ENCODE data around the genes KCNN3, SHC1, FLAD1 and KRTCAP2.

DNA sequence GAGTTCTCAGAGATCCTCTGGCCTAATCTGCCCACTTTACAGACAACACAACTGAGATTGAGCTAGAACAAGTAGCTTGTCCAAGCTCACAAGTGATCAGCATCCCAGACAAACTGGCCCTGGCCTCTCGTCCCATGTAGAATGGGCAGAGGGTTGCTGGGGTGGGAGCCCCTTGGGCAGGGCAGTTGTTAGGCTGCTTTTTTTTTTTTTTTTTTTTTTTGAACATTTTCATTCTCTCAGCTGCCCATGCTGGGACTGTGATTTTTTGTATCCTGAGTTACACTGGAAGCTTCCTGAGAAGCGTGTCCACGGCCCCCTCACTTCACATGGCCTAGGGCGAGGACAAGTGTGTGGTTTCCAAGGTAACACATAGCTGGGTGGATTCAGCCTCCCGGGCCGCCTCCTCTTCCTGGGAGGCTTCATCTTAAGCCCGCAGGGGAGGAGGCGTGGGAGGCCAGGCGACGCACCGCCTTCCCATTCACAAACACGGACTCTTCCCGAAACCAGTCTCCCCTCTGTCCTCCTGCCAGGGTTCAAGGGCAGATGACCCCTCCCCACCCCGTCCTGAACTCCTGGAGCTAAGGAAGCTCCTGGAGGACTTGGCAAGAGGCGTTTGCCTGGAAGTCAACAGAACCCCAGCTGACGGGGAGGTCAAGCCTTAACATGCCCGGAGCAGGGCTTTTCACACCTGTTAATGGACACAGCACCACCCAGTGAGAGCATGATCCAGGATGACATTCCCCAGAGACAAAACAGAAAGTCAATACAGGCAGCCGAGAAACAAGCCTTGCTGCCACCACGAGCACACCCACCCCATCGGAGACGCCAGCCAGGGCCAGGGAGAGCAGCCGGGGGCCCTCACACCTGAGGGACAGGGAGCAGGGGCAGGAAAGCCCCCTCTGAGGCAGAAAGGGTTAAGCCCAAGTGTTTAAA is 56.8 kb downstream of the KCNN3 start:
- PRO-cap = no peak
- RAMPAGE, long total RNA, 2 experiments = no peak in any of the 2 experiments

GRCh38 chr1:154865187-154865921 is 4.7 kb downstream of the KCNN3 start:
- PRO-cap = no peak
- RAMPAGE, long total RNA, 2 experiments = no peak in any of the 2 experiments

GRCh38 chr1:154867983-154868316 is 2.1 kb downstream of the KCNN3 start:
- PRO-cap = no peak
- RAMPAGE, long total RNA, 2 experiments = no peak in any of the 2 experiments

GRCh38 chr1:154869765-154870690 is at the start of gene KCNN3:
TSS of gene KCNN3 (minus strand) at chr1:154870281.
- PRO-cap = bidirectional peak, plus-strand start at chr1:154870447, minus-strand start at chr1:154870281
- RAMPAGE, long total RNA, 2 experiments = no peak in any of the 2 experiments

GRCh38 chr1:154951238-154951695 is 4.6 kb downstream of the PBXIP1 start:
- PRO-cap = no peak
- RAMPAGE, long total RNA, 2 experiments = no peak in any of the 2 experiments

- PRO-cap = bidirectional peak, plus-strand start at chr1:154970885, minus-strand start at chr1:154970747
- RAMPAGE, long total RNA, 2 experiments = start-site peak on the minus strand in 2 of 2 experiments, at chr1:154970711-154970762 at its widest, 32 to 71 reads per replicate
These were observed at the start of gene SHC1 for GRCh38 chr1:154970620-154971339. TSS of gene SHC1 (minus strand) at chr1:154970747.

GRCh38 chr1:154982950-154983709 is at the start of gene FLAD1:
TSS of gene FLAD1 (plus strand) at chr1:154983344.
- PRO-cap = bidirectional peak, plus-strand start at chr1:154983344, minus-strand start at chr1:154983130
- RAMPAGE, long total RNA, 2 experiments = start-site peak on the plus strand in 2 of 2 experiments, at chr1:154983353-154983384 at its widest, 61 to 88 reads per replicate

DNA sequence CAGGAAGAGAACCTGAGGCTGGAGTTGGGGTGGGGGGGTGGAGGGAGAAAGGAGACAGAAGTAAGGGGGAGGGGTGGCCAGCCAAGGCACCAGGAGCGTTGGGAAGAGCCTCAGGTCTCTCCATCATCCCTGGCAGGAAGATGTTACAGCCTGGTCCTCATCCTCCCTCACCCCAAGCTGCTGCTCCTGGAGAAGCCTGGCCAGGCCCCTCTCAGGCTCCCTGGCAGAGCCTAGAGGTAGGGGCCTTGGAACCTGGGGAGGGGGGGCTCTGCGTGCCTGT is 8.1 kb downstream of the ZBTB7B start:
- PRO-cap = no peak
- RAMPAGE, long total RNA, 2 experiments = no peak in any of the 2 experiments

DNA sequence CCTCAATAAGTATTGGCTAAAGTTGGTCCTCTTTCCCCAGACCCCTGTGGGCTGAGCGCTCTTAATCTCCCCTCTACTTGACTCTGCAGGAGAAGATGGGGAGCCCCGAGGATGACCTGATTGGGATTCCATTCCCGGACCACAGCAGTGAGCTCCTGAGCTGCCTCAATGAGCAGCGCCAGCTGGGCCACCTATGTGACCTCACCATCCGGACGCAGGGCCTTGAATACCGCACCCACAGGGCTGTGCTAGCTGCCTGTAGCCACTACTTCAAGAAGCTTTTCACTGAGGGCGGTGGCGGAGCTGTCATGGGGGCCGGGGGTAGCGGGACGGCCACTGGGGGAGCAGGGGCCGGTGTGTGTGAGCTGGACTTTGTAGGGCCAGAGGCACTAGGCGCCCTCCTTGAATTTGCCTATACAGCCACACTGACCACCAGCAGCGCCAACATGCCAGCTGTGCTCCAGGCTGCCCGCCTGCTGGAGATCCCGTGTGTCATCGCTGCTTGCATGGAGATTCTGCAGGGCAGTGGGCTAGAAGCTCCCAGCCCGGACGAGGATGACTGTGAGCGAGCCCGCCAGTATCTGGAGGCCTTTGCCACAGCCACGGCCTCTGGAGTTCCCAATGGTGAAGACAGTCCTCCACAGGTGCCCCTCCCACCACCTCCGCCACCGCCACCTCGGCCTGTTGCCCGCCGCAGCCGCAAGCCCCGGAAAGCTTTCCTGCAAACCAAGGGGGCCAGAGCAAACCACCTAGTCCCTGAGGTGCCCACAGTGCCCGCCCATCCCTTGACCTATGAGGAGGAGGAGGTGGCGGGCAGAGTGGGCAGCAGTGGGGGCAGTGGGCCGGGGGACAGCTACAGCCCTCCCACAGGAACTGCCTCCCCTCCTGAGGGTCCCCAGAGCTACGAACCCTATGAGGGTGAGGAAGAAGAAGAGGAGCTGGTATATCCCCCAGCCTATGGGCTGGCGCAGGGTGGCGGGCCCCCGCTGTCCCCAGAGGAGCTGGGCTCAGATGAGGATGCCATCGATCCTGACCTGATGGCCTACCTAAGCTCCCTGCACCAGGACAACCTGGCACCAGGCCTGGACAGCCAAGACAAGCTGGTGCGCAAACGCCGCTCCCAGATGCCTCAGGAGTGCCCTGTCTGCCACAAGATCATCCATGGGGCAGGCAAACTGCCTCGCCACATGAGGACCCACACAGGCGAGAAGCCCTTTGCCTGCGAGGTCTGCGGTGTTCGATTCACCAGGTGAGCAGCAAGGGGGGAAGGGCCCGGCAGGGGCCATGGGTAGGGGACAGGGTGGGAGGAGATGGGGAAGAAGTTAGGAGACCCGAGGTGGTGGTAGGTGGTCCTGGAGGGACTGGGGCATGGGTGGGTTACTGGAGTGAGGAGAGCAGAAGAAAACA is 12.5 kb downstream of the ZBTB7B start:
- PRO-cap = no peak
- RAMPAGE, long total RNA, 2 experiments = no peak in any of the 2 experiments

DNA sequence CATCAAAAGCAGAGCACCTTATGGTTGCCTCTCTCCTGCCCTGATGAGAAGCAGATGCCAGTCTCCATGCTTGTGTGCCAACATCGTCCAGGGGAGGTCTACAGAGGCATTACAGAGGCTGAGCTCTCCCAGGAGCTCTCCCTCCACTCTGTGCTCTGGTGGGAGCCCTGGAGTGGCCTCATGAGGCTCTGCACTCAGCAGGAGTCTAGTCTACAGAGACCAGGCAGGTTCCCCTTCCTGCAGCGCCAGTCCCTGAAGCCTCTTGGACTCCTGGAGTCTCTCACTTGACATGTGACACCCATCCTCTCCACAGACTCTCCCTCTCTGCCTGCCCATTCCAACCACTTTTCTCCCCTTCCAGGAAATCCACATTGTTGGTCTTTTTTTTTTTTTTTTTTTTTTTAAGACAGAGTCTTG is 3.4 kb downstream of the DCST1 start:
- PRO-cap = no peak
- RAMPAGE, long total RNA, 2 experiments = no peak in any of the 2 experiments

GRCh38 chr1:155130936-155131743 is 3.5 kb downstream of the EFNA1 start:
- PRO-cap = no peak
- RAMPAGE, long total RNA, 2 experiments = no peak in any of the 2 experiments

DNA sequence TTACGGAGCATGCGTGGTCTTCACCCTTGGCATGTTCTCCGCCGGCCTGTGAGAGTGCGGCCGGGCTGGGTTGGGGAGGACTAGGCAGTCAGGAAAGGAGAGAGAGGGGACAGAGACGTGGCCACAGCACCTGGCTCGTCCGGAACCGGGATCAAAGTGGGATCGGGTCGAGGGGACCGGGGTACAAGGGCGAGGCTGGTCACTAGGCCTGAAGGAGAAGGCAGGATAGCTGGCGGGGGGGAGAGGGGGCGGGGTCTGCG is 222 bp downstream of the SLC50A1 start:
- PRO-cap = no peak
- RAMPAGE, long total RNA, 2 experiments = no peak in any of the 2 experiments

GRCh38 chr1:155172320-155173573 is at the start of gene KRTCAP2:
TSS of gene KRTCAP2 (minus strand) at chr1:155173304.
- PRO-cap = bidirectional peak, plus-strand start at chr1:155173399, minus-strand start at chr1:155173257
- RAMPAGE, long total RNA, 2 experiments = start-site peak on the minus strand in 2 of 2 experiments, at chr1:155173235-155173304 at its widest, 927 to 956 reads per replicate

- PRO-cap = no peak
- RAMPAGE, long total RNA, 2 experiments = no peak in any of the 2 experiments
These were observed 8.5 kb downstream of the TRIM46 start for GRCh38 chr1:155182176-155182576.

- PRO-cap = no peak
- RAMPAGE, long total RNA, 2 experiments = no peak in any of the 2 experiments
These were observed 12.8 kb downstream of the TRIM46 start for GRCh38 chr1:155186116-155187281.

- PRO-cap = no peak
- RAMPAGE, long total RNA, 2 experiments = no peak in any of the 2 experiments
These were observed 14.5 kb downstream of the TRIM46 start for GRCh38 chr1:155187846-155188760.

GRCh38 chr1:155193014-155193295 is 14.7 kb downstream of the THBS3 start:
- PRO-cap = unidirectional peak, plus-strand start at chr1:155193051
- RAMPAGE, long total RNA, 2 experiments = no peak in any of the 2 experiments

- PRO-cap = no peak
- RAMPAGE, long total RNA, 2 experiments = no peak in any of the 2 experiments
These were observed 9.4 kb downstream of the THBS3 start for GRCh38 chr1:155198209-155198872.

GRCh38 chr1:155209455-155209880 is 973 bp downstream of the MTX1 start:
- PRO-cap = no peak
- RAMPAGE, long total RNA, 2 experiments = no peak in any of the 2 experiments

- PRO-cap = no peak
- RAMPAGE, long total RNA, 2 experiments = no peak in any of the 2 experiments
These were observed 11.3 kb downstream of the MTX1 start for GRCh38 chr1:155219825-155220219.